Skeletal muscle tissue (tissue), 7 donors: Measurements from ENCODE around the gene TRAK2.

- PRO-cap, 3 experiments: no peak in any of the 3 experiments
- RAMPAGE, long total RNA: no peak
- RRBS, 2 experiments: no CpG with 5 or more reads among the region's 4 CpGs
Measured at GRCh38 chr2:200782229-200782682, 29.5 kb upstream of the BZW1 start.

- PRO-cap, 3 experiments: no peak in any of the 3 experiments
- RAMPAGE, long total RNA: no peak
- RRBS, 2 experiments: no CpG with 5 or more reads among the region's 1 CpG
Measured at GRCh38 chr2:200817936-200818135, 6.1 kb downstream of the BZW1 start.

DNA sequence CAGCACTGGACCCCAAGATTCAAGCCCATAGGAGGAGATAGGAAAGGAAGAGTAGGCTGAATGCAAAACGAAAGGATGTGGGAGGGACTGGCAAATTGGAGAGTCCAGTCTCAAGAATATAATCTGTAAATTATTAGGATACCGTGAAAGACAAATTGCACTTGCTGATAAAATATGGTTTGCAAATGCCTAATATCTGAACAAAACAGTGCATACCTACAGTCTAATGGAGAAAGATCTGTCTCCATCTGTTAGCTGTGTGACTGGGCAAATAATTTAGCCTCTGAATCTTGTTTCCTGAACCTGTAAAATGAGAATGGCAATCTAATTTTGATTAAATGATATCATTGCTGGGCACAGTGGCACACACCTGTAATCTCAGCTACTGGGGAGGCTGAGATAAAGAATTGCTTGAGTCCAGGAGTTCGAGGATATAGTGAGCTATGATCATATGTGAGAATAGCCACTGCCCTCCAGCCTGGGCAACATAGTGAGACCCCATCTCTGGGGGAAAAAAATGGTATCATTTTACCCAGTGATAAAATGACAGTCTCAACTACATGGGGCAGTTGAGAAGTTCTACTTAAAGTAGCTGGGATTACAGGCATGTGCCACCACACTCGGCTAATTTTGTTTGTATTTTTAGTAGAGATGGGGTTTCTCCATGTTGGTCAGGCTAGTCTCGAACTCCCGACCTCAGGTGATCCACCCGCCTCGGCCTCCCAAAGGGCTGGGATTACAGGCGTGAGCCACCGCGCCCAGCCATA lies 16.8 kb downstream of the BZW1 start:
- PRO-cap, 3 experiments: peak in 1 of 3 experiments; most common plus-strand start position 70 of the sequence (in 1)
- RAMPAGE, long total RNA: no peak
- RRBS, 2 experiments: no CpG with 5 or more reads among the region's 11 CpGs

DNA sequence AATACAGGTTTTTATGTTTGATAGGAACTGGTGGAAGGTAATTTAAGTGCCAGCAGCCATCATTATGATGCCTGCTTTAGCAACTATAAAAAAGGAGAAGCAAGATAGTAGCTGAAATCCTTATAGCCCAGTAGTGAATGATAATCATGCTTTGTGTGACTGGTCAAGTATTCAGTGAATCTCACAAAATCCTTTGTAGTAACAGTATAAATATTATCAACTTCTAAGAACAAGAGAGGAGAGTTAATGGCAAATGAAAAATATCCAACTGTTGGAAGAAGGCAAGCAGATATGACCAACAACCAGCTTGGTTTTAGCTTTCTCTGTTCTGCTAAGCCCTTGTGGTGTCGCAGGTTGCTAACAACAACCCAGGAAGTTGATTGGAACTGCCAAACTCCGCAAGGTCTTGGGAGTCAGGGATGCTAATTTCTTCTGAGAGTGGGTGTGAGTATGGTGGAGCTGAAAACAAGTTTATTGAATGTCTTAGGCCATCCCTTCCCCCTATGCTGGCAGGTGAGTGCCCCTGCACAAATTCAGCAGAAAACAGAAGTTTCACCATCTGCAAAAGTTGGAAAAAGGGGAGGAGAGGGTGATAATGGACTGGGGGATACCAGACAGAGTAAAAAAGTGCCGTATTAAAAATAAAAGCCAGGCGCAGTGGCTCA lies 17.5 kb downstream of the BZW1 start:
- PRO-cap, 3 experiments: no peak in any of the 3 experiments
- RAMPAGE, long total RNA: no peak
- RRBS, 2 experiments: no CpG with 5 or more reads among the region's 4 CpGs

DNA sequence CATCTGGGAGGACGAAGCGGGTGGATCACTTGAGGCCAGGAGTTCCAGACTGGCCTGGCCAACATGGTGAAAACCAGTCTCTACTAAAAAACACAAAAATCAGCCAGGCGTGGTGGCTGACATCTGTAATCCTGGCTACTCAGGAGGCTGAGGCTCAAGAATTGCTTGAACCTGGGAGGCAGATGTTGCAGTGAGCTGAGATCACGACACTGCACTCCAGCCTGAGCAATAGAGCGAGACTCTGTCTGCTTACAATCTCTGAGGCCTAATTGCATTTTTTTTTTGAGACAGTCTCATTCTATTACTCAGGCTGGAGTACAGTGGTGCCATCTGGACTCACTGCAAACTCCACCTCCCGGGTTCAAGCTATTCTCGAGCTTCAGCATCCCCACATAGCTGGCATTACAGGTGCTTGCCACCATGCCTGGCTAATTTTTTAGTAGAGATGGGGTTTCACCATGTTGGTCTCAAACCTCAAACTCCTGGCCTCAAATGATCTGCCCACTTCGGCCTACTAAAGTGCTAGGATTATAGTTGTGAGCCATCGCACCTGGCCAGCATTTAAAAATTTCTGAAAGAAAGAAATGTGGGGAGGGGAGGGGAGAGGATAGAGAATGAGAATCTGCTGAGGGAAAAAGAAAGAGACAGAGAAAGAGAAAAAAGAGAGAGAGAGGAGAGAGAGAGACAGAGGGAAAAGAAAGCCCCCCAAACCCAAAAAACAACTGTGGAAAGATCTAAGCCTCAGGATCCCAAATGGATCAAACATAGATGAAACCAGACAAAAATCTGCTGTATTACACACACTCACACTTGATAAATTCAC lies 12.3 kb downstream of the CLK1 start:
- PRO-cap, 3 experiments: no peak in any of the 3 experiments
- RAMPAGE, long total RNA: no peak
- RRBS, 2 experiments: no CpG with 5 or more reads among the region's 9 CpGs

DNA sequence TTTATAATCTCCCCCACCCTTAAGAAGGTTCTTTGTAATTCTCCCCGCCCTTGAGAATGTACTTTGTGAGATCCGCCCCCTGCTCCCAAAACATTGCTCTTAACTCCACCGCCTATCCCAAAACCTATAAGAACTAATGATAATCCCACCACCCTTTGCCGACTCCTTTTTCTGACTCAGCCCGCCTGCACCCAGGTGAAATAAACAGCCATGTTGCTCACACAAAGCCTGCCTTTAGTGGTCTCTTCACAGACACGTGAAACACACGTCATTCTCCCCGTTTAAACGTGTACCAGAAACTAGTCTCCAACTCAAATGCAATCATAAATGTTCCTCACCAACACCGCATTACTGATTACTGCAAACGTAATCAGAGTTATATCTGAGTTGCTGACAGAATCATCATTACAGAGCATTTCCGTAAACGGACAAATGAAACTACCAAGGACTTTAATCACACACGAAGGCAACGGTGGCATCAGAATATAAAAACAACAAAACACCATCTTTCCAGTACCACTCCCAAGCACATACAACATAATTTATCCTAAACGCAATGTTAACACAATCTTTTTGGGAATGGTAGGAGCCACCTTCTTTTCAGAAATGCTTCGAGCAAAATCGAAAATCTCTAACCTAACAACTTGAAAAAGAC lies 1.9 kb downstream of the CLK1 start:
- PRO-cap, 3 experiments: peak in 2 of 3 experiments; most common plus-strand start position 314 of the sequence (in 1); most common minus-strand start position 178 of the sequence (in 1)
- RAMPAGE, long total RNA: no peak
- RRBS, 2 experiments: no CpG with 5 or more reads among the region's 18 CpGs

GRCh38 chr2:201118146-201119188 lies 2.5 kb downstream of the CFLAR start:
- PRO-cap, 3 experiments: peak in 3 of 3 experiments; most common plus-strand start chr2:201118716 (in 3); most common minus-strand start chr2:201118487 (in 1)
- RAMPAGE, long total RNA: no peak
- RRBS, 2 experiments: 2 to 3% methylated on average over 16 of the region's 54 CpGs

DNA sequence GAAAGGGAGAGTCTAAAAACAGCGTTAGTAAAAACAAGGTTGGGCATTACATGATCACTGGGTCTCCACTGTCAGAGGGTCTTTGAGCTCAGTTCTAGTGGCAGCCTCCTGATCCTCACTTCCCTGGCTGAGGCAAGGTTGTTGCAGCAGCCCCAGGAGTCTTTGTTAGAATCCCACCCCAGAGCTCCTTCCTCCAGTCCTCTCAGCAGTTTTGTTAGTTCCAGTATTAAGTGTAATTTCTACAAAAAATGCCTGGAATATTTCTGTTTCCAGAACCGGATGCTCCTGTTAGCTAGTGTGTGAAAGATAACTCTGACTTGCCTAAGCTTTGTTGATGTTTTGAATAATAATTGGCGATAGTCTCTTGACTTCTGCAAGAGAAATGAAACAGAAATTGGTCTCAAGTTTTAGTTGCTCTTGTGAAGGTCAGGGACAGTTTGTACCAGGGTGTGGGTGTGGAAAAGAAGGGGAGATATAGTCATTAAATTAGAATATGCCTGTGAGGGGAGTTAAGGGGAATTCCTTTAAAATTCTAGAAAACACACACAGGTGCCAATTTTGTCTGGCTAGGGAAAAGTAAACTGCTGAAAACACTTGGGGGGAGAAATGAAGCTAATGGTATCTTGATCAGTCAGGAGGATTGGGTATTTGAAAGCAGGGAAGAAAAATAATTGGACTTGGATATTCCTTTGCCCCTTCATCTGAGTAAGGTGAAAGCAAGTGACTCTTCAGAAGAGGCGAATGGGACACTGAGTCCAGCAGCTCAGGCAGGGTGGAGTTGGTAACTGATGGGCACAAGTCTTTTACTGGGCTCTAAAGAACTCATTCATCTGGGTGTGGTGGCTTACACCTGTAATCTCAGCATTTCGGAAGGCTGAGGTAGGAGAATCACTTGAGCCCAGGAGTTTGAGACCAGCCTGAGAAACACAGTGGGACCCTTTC lies 10.9 kb downstream of the CFLAR start:
- PRO-cap, 3 experiments: peak in 3 of 3 experiments; most common plus-strand start position 410 of the sequence (in 1); most common minus-strand start position 204 of the sequence (in 1)
- RAMPAGE, long total RNA: no peak
- RRBS, 2 experiments: no CpG with 5 or more reads among the region's 5 CpGs

DNA sequence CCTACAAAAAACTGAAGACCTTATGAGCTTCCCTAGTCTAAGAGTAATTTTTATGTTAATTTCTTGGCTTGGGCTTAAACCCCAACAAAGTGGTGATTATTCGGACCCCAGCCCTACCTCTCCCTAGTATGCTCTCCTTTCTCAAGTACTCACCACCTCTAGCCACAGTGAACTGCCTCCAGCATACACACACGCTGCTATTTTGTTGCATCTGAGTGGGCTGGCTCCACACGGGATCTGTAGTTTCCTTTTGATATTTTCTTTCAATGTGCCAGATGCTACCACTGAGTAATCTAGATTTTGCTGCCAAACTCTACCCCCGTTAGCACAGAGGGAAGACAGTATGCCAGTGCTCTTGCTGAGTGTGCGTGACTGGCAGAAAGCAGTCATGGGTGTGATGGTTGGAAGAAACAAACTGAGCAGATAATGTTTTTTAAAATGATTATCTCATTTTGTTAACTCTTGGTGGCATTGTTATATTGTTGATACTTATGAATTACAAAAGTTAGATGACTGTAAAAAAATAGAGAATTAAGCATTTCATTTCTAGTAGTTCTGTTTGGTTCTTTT lies 11.6 kb downstream of the CFLAR start:
- PRO-cap, 3 experiments: peak in 2 of 3 experiments; most common plus-strand start position 349 of the sequence (in 1); most common minus-strand start position 174 of the sequence (in 1)
- RAMPAGE, long total RNA: no peak
- RRBS, 2 experiments: no CpG with 5 or more reads among the region's 5 CpGs

DNA sequence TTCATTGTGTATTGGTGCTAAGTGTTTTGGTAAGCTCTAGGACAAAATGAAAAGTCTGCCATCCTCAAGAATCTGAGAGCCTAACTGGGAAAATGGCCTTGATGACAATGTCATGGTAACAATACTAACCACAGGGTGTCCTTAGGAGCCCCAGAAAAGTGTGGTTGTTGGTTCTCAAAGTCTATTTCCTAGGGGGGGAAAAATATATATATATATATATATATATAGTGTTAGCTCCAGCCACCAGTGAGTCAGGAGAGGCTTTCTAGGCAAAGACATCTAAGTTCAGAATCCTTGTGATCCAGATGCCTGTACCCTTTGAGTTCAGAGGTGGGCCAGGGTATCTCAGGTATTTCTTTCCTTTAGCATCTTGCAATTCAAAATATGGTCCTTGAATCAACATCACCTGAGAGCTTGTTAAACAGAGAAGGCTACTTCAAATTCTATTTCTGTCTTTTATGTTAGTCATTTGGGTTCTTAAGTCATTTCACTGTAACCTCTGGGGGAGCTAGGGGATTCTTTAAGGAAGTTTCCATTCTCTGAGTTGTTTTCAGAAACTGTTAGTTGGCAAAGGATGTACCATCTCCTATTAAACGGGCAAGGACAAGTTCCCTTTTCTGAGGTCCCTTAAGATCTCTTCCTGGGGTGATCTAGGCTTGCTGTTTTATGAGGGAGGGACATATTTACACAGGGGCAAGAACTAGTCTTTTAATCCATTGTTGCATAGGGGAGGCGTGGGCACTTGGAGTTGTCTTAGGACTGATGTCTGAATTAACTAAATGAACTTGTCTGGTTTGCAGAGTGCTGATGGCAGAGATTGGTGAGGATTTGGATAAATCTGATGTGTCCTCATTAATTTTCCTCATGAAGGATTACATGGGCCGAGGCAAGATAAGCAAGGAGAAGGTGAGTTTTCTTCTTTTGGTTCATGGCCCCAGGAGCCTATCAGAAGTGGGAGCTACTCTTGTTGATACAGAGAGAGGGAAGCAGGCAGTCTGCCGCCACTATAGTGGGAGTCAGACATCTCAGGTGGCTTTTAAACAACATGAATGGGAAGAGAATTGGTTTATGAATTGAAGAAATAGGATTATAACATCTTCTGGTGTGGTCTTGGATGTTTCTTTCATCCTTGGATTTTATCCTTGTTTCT lies 16.6 kb downstream of the CFLAR start:
- PRO-cap, 3 experiments: no peak in any of the 3 experiments
- RAMPAGE, long total RNA: no peak
- RRBS, 2 experiments: no CpG with 5 or more reads among the region's 4 CpGs

DNA sequence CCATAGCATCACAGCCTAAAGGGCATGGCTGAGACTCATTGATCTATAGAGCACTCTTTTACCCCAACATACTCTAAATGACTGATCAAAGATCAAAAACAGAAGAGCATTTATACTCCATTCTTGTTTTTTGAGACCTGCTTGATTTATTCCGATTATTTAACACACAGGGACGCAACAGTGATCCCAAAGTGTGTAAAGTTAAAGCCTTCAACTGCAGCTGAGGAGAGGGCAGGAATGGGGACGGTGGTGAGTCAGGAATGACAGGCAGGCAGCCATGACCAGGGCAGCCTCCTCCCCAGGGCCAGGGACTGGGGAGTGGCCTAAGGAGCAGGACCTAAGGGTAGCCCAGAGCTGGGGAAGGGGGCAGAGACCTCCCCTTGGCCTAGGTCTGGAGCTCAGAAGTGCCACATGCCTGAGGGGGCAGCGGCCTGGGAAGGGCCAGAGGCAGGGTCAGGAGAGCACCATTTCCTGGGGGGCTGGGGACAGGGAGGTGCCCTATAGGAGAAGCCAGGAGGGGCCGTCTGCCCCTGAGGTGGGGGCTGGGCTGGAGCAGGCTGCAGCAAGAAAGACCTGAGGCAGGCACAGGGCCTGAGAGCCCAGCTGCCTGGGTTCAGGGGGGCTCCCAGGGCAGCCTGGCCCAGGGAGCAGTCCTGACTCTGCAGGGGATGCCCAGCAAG lies 20.9 kb downstream of the CFLAR start:
- PRO-cap, 3 experiments: no peak in any of the 3 experiments
- RAMPAGE, long total RNA: no peak
- RRBS, 2 experiments: no CpG with 5 or more reads among the region's 5 CpGs

DNA sequence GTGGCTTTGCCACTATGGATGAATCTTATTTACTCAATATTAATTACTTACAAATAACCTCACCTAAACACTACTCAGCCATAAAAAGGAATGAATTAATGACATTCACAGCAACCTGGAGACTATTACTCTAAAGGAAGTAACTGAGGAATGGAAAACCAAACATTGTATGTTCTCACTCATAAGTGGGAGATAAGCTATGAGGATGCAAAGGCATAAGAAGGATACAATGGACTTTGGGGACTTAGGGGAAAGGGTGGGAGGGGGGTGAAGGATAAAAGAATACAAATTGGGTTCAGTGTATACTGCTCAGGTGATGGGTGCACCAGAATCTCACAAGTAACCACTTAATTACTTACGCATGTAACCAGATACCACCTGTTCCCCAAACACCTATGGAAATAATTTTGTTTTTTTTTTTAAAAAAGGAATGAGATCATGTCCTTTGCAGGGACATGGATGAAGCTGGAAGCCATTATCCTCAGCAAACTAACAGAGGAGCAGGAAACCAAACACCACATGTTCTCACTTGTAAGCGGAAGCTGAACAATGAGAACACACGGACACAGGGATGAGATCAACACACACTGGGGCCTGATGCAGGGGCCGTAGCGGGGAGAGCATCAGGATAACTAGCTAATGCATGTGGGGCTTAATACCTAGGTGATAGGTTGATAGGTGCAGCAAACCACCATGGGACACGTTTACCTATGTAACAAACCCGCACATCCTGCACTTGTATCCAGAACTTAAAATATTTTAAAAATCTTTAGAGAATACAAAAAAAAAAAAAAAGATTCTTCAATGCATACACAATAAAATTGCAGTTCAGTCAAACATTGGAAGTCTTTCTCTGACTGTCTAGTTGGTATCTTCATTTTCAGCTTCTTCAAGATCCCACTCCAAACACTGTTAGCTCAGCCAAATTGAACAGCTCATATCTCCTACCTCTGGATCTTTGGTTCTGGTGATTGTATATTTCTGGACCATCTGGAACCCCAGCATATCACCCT lies 11.7 kb upstream of the CASP10 start:
- PRO-cap, 3 experiments: no peak in any of the 3 experiments
- RAMPAGE, long total RNA: no peak
- RRBS, 2 experiments: no CpG with 5 or more reads among the region's 7 CpGs

DNA sequence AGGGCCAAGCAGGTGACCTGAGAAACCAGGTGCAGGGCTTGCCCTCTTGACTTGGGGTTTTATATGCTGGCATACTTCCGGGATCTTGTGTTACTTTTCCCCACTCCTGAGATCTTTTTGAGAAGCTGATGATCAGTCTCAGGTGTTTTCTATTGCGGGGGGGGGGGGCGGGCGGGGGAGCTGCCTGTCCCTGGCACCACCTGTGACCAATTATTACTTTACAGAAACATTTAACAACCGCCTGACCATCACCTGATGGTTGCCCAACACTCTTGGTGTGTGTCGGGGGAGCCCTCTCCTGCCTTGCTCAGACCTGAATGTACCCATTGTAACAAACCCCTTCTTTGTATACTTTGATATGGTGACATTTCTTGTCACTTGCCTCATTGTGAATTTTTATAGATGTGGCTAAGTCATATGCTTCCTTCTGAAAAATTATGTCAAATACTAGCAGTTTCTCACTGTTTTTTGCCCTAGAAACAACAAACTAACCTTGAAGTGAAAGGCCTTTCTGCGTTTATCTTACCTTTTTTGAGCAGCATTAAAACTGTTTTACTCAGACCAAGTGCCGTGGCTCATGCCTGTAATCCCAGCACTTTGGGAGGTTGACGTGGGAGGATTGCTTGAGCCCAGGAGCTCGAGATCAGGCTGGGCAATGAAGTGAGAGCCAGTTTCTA lies 6.7 kb upstream of the CASP10 start:
- PRO-cap, 3 experiments: no peak in any of the 3 experiments
- RAMPAGE, long total RNA: no peak
- RRBS, 2 experiments: no CpG with 5 or more reads among the region's 10 CpGs

DNA sequence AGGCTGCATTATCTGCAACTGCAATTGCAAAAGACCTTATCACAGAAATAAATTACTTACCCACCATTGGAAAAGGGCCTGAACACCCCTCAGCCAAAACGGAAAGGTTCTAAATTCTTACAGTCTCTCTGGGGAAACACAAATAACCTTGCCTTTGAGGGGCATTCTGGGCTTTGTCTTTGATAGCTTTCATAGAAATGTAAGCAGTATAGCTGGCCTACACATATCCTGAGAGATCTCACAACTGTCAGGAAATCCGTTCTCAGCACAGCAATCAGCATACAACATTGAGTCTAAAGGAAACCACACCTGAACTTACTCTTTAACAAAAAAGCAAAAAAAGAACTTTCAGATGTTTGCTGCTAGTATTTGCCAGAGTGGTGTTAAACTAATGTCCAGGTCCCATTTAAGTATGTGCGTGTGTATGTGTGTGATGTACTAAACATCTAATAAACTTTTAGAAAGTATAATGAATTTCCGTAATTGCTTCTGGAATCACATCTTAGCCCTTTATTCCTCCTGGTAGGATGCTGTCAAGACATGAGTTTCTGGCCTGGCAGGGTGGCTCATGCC lies 8.7 kb downstream of the CASP10 start:
- PRO-cap, 3 experiments: no peak in any of the 3 experiments
- RAMPAGE, long total RNA: no peak
- RRBS, 2 experiments: no CpG with 5 or more reads among the region's 4 CpGs

- PRO-cap, 3 experiments: no peak in any of the 3 experiments
- RAMPAGE, long total RNA: no peak
- RRBS, 2 experiments: 13 to 14% methylated on average over 4 of the region's 7 CpGs
Measured at GRCh38 chr2:201232140-201232576, 28.2 kb upstream of the CASP8 start.

DNA sequence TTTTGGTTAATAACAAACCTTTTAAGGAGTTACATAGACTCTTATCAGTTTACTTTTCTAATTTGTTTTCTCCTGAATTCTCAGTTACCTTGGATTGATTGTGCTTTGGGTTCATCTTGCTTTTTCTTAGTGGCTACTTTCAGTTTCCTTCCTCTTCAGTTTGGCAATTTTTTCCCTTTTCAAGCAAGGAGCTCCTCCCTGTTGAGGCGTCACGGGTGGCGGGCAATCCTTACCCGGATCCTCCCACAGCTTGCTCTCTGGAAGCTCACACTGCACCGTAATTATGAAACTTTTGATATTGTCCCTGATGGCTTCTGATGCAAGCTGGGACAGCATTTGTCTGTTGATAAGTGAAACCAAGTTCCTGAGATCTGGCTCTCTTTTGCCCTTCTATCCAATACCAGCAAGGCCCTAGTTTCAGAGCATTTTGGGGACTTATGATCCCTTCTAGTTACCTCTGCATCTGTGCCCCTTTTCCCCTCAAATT lies 20.8 kb upstream of the CASP8 start:
- PRO-cap, 3 experiments: no peak in any of the 3 experiments
- RAMPAGE, long total RNA: no peak
- RRBS, 2 experiments: no CpG with 5 or more reads among the region's 5 CpGs

- PRO-cap, 3 experiments: no peak in any of the 3 experiments
- RAMPAGE, long total RNA: no peak
- RRBS, 2 experiments: no CpG with 5 or more reads among the region's 16 CpGs
Measured at GRCh38 chr2:201283156-201283355, 22.7 kb downstream of the CASP8 start.

DNA sequence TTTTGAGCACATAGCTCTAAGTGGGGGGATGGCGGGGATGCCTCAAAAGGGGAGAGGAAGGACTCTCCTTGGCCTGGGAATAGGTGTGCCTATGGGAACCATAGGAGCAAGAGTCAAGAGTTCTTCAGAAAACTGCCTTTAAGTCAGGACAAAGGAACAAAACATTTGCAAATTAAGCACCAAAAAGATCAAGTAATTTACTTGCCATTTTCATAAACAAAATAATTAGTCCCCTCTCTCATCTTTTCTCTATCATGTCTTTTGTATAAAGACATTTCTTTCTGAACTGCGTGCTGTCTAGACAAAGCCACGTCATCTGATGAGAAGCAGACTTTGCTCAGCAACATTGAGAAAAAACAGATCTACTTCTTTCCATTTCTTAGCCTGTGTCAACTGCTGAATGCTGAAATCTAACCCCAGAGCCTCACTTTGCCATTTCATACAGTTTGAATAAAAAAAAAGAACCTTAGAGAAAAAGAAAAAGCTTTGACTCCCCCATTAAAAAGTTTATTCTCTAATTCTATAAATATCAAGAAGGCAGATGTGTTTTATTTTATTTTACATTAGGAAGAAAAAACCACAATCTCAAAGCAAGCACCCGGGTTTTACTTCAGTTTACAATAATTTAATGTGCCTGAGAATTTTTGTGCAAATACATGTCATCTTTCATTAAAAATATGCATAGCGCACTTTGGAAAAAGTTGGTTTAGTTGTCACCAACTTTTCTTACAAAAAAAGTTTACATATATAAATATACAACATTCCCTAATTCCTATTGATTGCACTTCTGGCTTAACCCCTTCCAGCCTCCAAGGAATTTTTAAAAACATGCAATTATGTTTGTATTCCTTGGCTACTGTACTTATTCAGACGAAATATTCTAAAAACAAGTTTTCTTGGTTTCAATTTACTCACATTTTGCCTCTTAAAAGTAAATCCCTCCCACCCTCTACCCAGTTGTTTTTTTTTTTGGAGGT lies 22.0 kb upstream of the FLACC1 start:
- PRO-cap, 3 experiments: no peak in any of the 3 experiments
- RAMPAGE, long total RNA: no peak
- RRBS, 2 experiments: no CpG with 5 or more reads among the region's 6 CpGs

- PRO-cap, 3 experiments: no peak in any of the 3 experiments
- RAMPAGE, long total RNA: no peak
- RRBS, 2 experiments: no CpG with 5 or more reads among the region's 3 CpGs
Measured at GRCh38 chr2:201432126-201432556, 19.1 kb downstream of the TRAK2 start.

GRCh38 chr2:201450680-201451827 lies at the start of gene TRAK2:
Gene TRAK2 (minus strand): TSS chr2:201451458.
- PRO-cap, 3 experiments: peak in 3 of 3 experiments; most common plus-strand start chr2:201451108 (in 1); most common minus-strand start chr2:201451455 (in 3)
- RAMPAGE, long total RNA: start-site peak on the minus strand at chr2:201451452-201451574, 348 and 142 reads in 2 replicates
- RRBS, 2 experiments: 2% methylated on average over 19 to 22 of the region's 78 CpGs